Testis (tissue), 5 donors: ENCODE results near the genes CDAN1, UBR1, TP53BP1, CKMT1A and PDIA3.

- PRO-cap, 3 experiments: no peak in any of the 3 experiments
- RAMPAGE, long total RNA, 2 experiments: no peak in any of the 2 experiments
- RRBS: no CpG with 5 or more reads among the region's 1 CpG
Measured at GRCh38 chr15:42493537-42494062, 1.8 kb upstream of the SNAP23 start.

GRCh38 chr15:42531302-42531898 is 17.2 kb downstream of the LRRC57 start:
- PRO-cap, 3 experiments: no peak in any of the 3 experiments
- RAMPAGE, long total RNA, 2 experiments: no peak in any of the 2 experiments
- RRBS: no CpG with 5 or more reads among the region's 7 CpGs

GRCh38 chr15:42727505-42728524 is 9.1 kb downstream of the CDAN1 start:
- PRO-cap, 3 experiments: no peak in any of the 3 experiments
- RAMPAGE, long total RNA, 2 experiments: no peak in any of the 2 experiments
- RRBS: no CpG with 5 or more reads among the region's 24 CpGs

DNA sequence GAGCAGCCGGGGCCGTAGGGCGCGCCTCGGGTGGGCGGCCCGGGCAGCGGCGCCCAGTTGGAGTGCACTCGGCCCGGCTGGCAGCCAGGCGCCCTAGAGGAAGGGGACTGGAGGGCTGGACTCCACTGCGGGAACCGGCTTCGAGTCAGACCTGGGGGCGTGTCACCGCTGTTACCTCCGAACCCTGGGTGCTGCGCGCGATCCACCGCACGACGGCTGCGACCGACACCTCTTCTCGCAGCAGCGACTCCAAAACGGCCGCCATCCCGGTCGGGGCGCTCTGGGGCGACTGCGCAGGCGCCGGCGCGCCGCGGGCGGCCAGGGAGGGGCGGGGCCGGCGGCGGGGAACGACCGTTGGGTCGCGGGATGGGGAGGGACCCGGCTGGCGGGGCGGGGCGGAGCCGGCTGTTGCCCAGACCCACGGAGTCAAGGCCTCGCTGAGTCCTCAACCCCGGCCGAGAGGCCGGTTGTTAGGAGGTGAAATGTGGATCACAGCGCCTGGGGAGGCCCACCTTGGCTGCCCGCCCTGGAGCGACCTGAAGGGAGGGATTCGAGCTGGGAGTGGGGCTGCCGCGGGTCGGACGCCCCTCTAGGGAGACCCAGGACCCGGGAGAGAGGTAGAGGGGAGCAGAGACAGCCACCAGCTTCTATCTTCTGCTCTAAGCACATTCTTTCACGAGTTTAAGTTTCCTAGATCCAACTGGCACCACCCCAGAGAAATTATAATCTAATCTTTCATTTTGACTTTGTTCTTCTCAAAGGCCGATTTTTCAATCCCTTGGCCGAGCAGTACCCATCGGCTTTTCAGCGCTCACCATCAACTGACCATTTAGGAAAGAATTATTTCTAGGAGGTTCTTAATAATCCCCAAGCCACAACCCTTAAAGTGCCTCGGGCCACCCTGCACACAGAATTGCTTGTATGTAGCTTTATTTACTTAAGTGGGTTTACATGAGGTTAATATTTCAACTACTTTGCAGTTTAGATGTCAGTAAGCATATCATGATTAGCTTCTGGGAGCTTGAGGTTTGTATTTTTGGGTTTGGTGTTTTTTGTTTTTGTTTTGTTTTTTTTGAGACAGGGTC is at the start of gene CDAN1:
TSS of gene CDAN1 (minus strand) at position 291 of the 1,085 bp plus-strand sequence.
- PRO-cap, 3 experiments: peak in 3 of 3 experiments; most common plus-strand start position 362 of the sequence (in 1); most common minus-strand start position 282 of the sequence (in 3)
- RAMPAGE, long total RNA, 2 experiments: no peak in any of the 2 experiments
- RRBS: 2% methylated on average over 16 of the region's 75 CpGs

DNA sequence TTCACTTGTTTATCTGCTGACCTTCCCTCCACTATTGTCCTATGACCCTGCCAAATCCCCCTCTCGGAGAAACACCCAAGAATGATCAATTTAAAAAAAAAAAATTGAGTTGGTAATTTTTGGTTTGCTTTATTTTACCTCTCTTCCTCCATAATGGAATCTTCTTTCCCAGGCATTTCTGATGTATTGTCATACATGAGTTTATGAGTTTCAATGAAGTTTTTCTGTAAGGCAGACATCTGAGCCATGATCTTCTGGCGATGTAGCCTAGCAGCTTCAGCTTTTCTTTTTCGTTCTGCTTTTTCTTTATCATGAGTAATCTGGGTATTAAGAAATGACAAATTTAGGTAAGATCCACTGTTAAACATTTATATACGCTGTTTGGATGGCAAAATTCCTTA is 90.3 kb downstream of the UBR1 start:
- PRO-cap, 3 experiments: no peak in any of the 3 experiments
- RAMPAGE, long total RNA, 2 experiments: no peak in any of the 2 experiments
- RRBS: no CpG with 5 or more reads among the region's 4 CpGs

DNA sequence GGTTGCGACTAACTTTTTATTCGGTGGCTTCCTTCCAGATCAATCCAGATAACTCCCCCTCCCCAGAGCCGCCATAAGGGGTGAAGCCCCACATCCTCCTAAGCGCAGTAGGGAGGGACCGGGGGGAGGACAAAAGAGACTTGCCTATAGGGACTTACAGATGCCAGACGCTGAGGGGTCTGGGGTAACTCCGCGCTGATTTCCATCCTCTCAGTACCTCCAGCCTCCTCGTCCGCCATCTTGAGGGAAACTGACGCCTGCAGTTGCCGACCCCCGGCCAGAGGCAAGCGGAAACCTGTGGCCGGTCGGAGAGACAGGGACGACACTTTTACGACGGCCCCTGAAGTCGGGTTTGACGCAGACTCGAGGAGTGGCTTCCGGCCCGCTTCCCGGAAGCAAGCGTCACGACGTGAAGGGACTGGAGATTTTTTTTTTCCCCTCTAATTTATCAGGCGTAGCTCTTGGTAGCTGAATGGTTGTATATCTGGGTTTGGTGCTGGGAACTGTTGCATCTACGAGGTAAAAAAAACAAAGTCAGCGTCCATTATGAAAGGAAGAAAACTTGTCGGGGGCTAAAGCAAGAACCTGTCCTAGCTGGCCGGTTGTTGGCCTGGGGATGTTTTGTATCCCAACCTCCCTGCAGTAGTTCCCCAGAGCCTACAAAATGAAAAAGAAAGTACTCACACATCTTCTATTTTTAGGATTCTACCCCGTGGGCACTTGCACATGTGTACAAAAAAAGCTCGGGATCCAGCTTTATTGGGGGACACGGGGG is at the start of gene UBR1:
TSS of gene UBR1 (minus strand) at position 255 of the 775 bp plus-strand sequence.
- PRO-cap, 3 experiments: peak in 3 of 3 experiments; most common plus-strand start position 402 of the sequence (in 3); most common minus-strand start position 242 of the sequence (in 1)
- RAMPAGE, long total RNA, 2 experiments: start-site peak on the plus strand in 1 of 2 experiments, centred at position 395 of the sequence, 15 reads per replicate; start-site peak on the minus strand in 2 of 2 experiments, centred at positions 305 to 309 of the sequence, 712 to 895 reads per replicate
- RRBS: 2% methylated on average over 9 of the region's 36 CpGs

DNA sequence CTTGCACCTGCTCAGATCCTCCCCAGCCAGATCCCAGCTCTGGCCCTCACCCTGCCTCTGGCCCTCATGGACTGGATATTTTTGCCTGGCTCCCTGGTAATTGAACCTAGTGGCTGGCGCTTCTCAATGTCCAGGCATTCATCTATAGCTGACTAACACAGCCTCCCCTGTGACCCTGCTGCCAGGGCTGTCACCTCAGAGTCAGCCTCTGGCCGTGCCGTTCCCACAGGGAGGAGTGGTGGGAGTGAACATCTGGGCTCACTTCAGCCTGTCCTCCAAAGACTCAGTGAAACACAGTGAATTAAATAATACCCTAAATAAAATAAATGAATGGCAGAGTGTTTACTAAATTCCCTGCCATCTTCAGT is 17.3 kb upstream of the EPB42 start:
- PRO-cap, 3 experiments: no peak in any of the 3 experiments
- RAMPAGE, long total RNA, 2 experiments: no peak in any of the 2 experiments
- RRBS: no CpG with 5 or more reads among the region's 3 CpGs

GRCh38 chr15:43240843-43241442 is 20.1 kb upstream of the EPB42 start:
- PRO-cap, 3 experiments: no peak in any of the 3 experiments
- RAMPAGE, long total RNA, 2 experiments: start-site peak on the minus strand in 1 of 2 experiments, at chr15:43241186-43241209 at its widest, 5 reads per replicate
- RRBS: no CpG with 5 or more reads among the region's 6 CpGs

DNA sequence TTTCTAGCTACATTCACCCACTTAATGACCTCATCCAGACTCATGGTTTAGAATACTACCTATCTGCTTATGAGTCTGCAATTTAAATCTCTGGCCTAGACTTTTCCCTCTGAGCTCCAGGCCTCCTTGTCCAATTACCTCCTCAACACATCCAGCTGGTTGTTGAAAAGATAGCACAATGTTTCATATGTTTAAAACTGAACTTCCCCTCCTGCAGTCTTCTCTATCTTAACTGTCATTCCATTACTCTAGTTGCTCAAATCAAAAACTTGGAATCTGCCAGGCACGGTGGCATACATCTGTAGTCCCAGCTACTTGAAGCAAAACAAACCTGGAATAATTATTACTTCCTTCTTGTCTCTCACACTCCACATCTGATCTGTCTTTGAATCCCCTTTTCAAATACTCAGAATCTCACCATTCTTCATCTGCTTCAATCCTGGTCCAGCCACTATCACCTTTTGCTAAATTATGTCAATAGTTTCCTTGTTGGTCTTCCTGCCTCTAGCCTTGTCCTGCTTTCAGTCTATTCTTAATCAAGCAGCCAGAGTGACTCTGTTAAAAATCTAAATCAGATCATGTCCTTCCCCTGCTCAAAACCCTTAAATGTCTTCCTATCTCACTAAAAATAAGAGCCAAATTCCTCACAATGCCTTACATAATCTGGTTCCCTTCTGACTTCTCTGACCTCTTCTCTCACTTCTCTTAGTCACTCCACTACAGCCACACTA is 8.9 kb downstream of the TP53BP1 start:
- PRO-cap, 3 experiments: no peak in any of the 3 experiments
- RAMPAGE, long total RNA, 2 experiments: no peak in any of the 2 experiments
- RRBS: no CpG with 5 or more reads among the region's 1 CpG

DNA sequence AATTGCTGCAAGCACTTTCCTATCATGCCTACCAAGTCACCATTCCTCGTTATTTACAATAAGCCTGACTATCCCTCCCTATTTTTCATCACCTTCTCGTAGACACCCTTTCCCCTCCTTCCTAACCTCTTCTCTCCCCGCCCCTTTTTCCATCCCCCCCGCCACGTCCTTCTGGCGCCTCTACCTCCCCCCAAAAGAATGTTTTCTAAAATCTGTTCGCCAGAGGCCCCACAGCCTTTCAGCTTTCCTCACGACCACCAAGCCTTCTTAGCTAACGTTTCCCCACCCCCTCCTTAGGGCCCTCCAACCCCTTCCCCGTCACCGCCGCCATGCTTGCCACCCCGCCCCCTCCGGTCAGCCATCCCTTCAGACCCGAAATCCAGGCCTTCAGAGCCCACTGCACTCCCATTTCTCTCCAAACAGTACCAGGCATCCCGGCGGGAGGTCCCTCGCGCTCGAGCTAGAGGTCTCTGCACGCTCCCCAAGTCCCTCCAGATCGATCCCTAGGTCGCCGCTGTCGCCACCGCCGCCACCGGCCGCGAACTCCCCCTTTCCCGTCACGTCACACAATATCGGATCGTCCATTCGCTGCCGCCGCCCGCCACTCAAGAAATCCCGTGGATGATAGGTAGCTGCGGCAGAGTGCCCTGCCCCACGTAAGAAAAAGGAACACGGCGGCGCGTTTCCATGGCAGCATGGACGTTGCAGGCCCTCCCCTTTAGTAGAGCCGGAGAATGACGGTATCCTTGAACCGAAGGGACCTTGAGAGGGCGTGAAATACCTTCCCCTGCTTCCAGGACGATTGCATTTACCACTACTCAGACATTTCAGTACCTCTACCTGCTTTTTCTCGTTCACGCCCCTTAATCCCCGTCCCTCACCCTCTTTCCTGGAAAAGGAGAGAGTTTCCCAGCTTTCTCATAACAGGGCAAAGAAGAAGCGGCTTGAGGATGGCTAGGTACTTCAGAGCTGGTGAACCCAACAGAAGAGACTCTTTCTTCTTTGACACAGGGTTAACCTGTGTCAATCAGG is at the start of gene TP53BP1:
TSS of gene TP53BP1 (minus strand) at position 546 of the 1,032 bp plus-strand sequence.
- PRO-cap, 3 experiments: peak in 3 of 3 experiments; most common plus-strand start position 743 of the sequence (in 2); most common minus-strand start position 546 of the sequence (in 3)
- RAMPAGE, long total RNA, 2 experiments: start-site peak on the minus strand in 2 of 2 experiments, centred at positions 514 to 515 of the sequence, 1,953 to 2,625 reads per replicate
- RRBS: under 1% methylated on average over 13 of the region's 55 CpGs

GRCh38 chr15:43514115-43514604 is 3.2 kb upstream of the MAP1A start:
- PRO-cap, 3 experiments: peak in 1 of 3 experiments; most common plus-strand start chr15:43514373 (in 1); most common minus-strand start chr15:43514222 (in 1)
- RAMPAGE, long total RNA, 2 experiments: no peak in any of the 2 experiments
- RRBS: no CpG with 5 or more reads among the region's 1 CpG

- PRO-cap, 3 experiments: no peak in any of the 3 experiments
- RAMPAGE, long total RNA, 2 experiments: no peak in any of the 2 experiments
- RRBS: no CpG with 5 or more reads among the region's 10 CpGs
Measured at GRCh38 chr15:43596175-43596905, 2.5 kb downstream of the CKMT1B start.

DNA sequence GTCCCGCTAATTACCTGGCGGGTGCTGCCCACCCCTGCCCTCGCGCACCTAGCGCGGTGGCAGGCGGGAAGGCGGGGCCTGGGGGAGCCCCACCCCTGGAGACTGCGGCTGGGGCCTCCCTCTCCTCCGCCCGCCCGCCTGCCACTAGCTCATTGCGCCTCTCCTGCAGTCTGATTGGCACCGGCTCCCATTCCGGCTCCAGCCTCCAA is at the start of gene CKMT1A:
TSS of gene CKMT1A (plus strand) at position 152 of the 209 bp plus-strand sequence.
- PRO-cap, 3 experiments: no peak in any of the 3 experiments
- RAMPAGE, long total RNA, 2 experiments: no peak in any of the 2 experiments
- RRBS: no CpG with 5 or more reads among the region's 15 CpGs

- PRO-cap, 3 experiments: peak in 3 of 3 experiments; most common plus-strand start chr15:43746423 (in 3); most common minus-strand start chr15:43746289 (in 3)
- RAMPAGE, long total RNA, 2 experiments: start-site peak on the plus strand in 2 of 2 experiments, at chr15:43746340-43746446 at its widest, 276 to 352 reads per replicate; start-site peak on the minus strand in 1 of 2 experiments, at chr15:43746239-43746321 at its widest, 103 reads per replicate
- RRBS: 2% methylated on average over 16 of the region's 104 CpGs
Measured at GRCh38 chr15:43745997-43746957, at the start of gene PDIA3. Gene PDIA3 (plus strand): TSS chr15:43746438.

- PRO-cap, 3 experiments: no peak in any of the 3 experiments
- RAMPAGE, long total RNA, 2 experiments: no peak in any of the 2 experiments
- RRBS: no CpG with 5 or more reads among the region's 3 CpGs
Measured at GRCh38 chr15:43771306-43771805, 5.4 kb downstream of the ELL3 start.

- PRO-cap, 3 experiments: no peak in any of the 3 experiments
- RAMPAGE, long total RNA, 2 experiments: no peak in any of the 2 experiments
- RRBS: no CpG with 5 or more reads among the region's 10 CpGs
Measured at GRCh38 chr15:43793724-43794093, 1.6 kb downstream of the SERF2 start.

DNA sequence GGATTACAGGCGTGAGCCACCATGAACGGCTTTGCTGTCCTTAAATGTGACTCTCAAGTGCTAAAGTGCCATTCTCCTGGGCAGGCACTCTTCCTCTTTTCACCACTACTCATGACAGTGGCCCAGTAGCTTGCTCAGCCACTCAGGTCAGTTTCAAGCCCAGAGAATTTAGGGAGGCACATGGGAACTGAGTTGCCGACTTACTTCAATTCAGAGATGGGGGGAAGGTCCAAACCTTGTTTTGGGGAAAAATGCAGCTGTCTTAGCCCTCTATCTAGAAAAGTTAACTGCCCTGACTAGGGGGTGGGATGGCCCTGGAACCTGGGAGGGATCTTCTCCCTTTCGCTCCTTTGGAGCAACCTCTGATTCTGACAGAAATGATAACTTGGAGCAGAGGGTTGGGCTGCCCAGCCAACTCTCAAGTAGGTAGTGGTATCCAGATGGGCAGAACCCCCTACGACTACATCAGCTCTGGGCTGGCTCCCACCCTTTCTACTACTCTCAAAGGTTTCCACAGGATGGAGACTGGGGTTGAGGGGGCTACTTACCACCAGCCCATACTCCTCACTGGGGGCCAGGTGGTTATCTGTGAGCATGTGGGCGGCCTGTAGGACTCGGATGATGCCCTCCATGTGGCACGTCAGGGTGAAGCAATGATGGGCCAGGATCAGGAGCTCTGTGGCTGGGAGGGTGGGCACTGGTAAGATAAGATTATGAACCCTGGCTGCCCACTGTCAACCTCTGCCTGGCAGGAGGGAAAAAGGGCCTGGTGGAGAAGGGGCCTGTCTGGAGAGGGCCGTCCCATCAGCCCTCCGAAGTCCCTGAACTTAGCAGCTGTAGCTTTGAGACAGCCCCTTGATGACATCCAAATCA is 33.3 kb downstream of the EIF3J start:
- PRO-cap, 3 experiments: no peak in any of the 3 experiments
- RAMPAGE, long total RNA, 2 experiments: no peak in any of the 2 experiments
- RRBS: no CpG with 5 or more reads among the region's 10 CpGs

GRCh38 chr15:44666787-44667413 is 3.4 kb upstream of the SPG11 start:
- PRO-cap, 3 experiments: no peak in any of the 3 experiments
- RAMPAGE, long total RNA, 2 experiments: no peak in any of the 2 experiments
- RRBS: no CpG with 5 or more reads among the region's 5 CpGs

- PRO-cap, 3 experiments: no peak in any of the 3 experiments
- RAMPAGE, long total RNA, 2 experiments: no peak in any of the 2 experiments
- RRBS: no CpG with 5 or more reads among the region's 9 CpGs
Measured at GRCh38 chr15:44811405-44812699, 75.5 kb downstream of the TRIM69 start.

GRCh38 chr15:44838655-44839222 is 102.4 kb downstream of the TRIM69 start:
- PRO-cap, 3 experiments: no peak in any of the 3 experiments
- RAMPAGE, long total RNA, 2 experiments: no peak in any of the 2 experiments
- RRBS: no CpG with 5 or more reads among the region's 3 CpGs